Colic lymph node (tissue), 1 donor: ENCODE measurements around the genes BEST1, SCGB2A1 and SCGB1D2.

GRCh38 chr11:61021319-61022332 is 50.1 kb downstream of the CD6 start:
- PRO-cap = bidirectional peak, plus-strand start at chr11:61021981, minus-strand start at chr11:61021724

DNA sequence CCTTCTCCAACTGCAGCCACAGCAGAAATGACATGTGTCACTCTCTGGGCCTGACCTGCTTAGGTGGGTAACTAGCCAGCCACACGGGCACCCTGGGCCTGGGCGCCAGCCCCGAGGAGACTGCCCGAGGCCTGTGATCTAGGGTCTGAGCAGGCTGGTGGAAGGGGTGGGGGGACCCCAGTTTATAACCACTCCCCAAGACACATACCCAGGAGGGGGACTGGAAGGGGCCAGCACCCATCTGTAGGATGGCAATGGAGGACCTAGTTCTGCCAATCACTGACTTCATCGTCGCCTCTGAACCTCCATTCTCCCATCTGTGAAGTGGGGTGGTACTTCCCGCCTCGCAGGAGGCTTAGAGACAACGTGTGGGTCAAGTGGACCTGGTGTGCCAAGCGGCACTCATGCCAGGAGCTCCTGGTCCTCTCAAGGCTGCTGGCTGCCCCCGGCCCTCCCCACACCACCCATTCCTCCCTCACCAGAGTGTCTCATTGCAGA is 16.2 kb downstream of the CD5 start:
- PRO-cap = no peak

- PRO-cap = no peak
These were observed 26.9 kb downstream of the VPS37C start for GRCh38 chr11:61134201-61134767.

- PRO-cap = no peak
These were observed 11.4 kb downstream of the VPS37C start for GRCh38 chr11:61149814-61150302.

- PRO-cap = no peak
These were observed 8.0 kb downstream of the VPS37C start for GRCh38 chr11:61153158-61153638.

DNA sequence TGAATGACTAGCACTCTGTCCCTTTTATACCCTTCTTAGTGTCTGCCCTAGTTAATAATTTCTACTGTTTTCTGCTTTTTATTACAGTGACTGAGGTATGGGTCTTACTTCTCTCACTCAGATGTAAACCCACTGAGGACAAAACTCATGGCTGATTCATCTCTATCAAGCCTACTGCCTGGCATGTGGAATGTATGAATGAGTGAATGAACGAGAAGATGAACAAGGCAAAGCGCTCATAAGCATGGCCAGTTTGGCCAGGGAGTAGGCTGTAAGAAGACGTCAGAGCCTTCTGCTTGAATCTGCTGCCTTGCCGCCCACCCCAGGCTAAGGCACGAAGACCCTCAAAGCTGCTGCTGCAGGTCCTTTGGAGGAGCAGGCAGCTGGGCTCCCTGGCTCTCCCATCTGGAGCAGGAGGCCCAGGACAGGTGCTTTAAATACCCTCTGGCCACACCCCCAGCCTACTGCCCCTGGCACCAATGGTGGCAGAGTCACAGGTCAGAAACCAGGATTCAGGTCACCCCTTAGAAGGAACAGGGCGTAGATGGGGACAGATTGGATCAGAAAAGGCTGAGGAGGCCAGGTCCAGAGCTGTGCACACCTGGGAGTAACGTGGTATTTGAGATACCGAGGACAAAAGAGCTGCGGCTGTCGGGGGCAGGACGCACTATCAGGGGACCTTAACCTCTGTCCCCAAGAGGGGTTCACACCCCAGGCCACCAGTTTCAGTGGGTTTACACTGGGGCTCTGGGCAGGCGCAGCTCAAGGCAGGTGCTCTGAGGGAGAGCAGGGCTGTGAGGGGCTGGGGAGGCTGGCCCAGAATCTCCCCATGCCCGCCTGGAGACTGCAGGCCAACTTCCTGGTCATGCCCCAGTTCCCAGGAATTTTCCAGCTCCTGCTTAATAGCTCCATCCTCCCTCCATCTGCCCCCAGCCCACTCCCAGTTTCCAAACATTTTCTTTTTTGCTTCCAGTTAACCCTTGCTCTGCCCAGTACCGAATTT is 7.9 kb upstream of the PGA3 start:
- PRO-cap = no peak

DNA sequence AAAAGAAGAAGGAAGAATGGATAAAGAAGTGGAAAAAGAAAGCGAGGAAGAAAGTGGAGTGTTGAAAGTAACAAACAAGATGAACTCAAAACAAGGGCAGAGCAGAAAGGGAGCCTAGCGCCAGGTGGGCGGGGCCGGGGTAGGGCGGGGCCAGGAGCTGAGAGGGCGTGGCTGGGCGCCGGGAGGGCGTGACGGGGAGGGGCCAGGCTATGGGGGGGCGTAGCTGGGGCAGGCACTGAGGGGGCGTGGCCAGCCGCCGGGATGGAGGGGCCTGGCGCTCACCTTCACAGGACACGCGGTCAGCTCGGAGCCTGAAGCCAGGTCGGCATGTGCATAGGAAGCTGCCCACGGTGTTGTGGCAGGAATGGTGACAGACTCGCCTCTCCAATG is 13.6 kb downstream of the VWCE start:
- PRO-cap = no peak

DNA sequence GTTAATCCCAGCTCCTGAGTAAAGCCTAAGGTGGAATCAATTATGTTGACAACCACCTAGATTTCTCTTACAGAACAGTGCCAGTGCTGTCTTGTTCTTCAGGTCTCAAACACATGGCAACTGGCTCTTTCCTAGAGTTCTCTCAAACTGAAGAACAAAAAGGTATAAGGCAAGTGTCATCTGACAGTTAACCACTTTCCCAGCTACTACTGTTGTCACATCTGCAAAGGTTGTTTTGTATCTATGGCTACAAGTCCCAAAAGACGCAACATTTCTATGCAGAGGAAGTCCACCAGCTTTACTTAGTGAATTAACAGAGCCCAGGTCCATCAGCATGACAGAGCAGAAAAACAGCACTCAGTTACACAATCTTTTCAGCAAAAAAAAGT is 12.2 kb downstream of the CPSF7 start:
- PRO-cap = no peak

DNA sequence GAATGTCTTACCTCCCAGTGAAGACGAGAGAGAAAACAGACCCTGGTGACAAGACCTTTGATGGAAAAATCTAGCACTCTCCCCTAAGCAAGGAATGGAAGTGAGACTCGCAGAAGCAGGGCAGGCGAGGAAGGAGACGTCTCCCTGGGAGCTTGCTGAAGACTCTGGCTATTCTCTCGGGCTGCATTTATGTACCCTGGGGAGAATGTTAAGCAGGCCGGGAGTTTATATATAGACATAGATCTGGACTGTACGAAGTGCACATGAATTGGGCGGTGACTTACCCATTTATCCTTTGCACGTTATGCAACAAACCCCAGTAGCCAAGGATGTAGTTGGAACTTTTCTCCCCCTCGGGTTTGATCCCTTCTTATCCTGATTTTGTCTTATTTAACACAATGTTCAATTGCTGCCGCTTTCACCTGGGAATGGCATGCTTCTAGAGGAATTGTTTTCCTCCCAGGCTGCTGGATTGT is 18.1 kb downstream of the SDHAF2 start:
- PRO-cap = no peak

DNA sequence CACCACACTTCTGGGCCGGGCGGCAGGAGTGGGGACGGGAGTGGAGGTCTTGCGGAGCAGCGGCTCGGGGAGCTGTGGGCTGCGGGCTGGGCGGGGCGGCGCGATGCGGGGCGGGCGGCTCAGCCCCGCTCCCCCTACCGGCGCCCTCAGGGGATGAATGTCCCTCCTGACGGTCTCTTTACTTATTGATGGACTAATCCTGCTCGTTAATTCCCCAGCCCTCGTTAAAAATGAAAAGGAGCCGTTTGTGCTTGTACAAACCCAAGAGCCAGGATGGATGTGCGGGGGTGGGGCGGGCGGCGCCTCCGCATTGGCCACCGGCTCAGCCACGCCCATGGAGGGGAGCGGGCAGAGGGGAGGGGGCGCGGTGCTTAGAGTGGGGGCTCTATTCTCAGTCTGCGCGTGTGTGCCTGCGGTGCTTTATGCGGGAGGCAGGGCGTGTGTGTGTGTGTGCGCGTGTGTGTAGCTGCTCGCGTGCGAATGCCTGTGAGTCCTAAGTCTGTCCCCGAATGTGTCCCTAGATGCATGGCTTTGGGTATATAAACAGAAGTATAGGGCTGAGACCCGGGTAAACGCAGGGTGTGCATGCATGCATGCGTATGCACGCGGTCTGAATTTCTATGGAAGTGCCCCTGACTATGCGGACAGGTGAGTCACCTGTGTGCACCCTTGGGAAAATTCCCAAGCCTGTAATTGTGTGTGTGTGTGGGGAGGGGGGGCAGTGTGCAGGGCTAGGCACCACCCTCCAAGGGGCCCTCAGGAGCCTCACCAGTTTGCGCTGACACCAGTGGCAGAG is 25.3 kb downstream of the SYT7 start:
- PRO-cap = no peak

DNA sequence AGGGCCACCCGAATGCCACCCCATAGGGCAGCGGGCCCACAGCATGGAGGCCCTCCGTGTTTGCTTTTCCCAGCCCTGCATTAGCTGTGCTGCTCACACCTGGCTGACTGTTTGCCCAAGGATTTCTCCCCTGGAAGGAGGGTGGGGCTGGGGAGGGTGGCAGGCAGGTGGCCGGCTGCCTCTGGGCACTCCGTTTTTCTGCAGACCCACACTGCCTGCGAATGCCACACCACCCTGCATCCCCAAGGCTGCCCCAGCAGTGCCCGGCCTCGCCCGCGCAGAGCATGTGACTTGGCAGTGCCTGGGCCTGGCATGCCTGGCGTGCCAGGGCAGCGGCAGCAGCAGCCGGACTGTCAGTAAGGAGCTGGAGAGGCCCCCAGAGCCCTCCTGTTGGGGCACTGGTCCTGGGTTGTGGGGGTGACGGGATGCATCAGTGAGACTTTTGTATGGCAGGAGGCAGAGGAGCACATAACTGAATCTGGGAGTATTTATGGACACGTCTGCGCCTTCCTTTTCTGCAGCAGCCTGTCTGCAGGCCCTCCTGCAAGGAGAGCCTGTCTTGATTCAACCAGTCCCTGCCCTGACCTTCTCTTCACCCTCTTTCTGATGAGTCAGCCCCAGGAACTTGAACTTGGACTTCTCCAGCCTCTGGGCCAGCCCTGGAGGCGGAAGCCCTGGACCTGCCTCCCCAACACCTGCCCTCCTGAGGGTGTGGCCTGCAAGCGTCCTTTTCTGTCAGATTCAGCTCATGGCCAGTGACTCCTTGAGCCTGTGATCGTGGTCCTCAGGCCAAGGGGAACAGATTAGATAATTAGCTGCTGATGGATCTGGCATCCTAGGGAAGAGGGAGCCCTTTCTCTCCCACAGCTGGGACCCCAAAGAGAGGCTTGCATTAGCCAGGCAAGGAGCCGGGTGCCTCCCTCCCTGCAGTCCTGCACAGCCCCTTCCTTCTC is 19.9 kb downstream of the DAGLA start:
- PRO-cap = no peak

- PRO-cap = no peak
These were observed at the start of gene BEST1 for GRCh38 chr11:61949136-61950533. TSS of gene BEST1 (plus strand) at chr11:61950351.

GRCh38 chr11:61962405-61962554 is 5.2 kb downstream of the FTH1 start:
- PRO-cap = no peak

- PRO-cap = no peak
These were observed 4.9 kb downstream of the FTH1 start for GRCh38 chr11:61962555-61962881.

- PRO-cap = no peak
These were observed 78.1 kb upstream of the FTH1 start for GRCh38 chr11:62045533-62046014.

DNA sequence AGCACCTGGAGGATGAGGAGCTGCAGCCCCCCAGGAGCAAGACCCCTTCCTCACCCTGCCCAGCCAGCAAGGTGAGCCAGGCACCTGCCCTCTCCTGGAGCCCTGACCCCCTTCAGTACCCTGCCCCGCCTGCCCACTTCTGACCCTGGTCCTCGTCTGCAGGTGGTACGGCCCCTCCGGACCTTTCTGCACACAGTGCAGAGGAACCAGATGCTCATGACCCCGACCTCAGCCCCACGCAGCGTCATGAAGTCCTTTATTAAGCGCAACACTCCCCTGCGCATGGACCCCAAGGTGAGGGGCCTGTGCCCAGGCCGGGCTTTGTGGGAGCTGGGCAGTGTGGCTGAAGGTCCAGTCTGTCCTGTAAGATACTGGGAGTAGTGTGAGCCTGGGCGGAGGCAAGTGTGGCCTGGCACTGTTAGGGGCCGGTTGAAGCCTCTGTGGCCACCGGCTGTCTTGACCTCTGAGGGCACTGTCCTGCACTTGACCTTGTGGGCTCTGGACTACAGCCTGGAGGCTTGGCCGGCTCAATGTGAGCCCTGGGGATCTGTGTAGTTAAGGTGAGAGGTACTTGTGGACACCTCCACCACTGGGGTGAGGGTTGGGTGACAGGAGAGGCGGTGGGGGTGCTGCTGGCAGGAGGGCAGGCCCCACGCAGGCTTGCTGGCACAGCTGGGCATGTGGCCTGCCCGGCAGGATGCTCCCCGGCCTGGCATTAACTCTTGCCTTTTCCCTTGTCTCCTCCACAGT is 17.1 kb downstream of the INCENP start:
- PRO-cap = no peak

- PRO-cap = no peak
These were observed at the start of gene SCGB2A1 for GRCh38 chr11:62208350-62208973. TSS of gene SCGB2A1 (plus strand) at chr11:62208673.

GRCh38 chr11:62241846-62242498 is at the start of gene SCGB1D2:
TSS of gene SCGB1D2 (plus strand) at chr11:62242239.
- PRO-cap = no peak

GRCh38 chr11:62394809-62395590 is 23.8 kb upstream of the SCGB1A1 start:
- PRO-cap = no peak

- PRO-cap = no peak
These were observed 726 bp downstream of the SCGB1A1 start for GRCh38 chr11:62419591-62419926.